Melanocyte of skin (primary cell): Measurements from ENCODE around the genes KCNK16, TSPO2 and PGC.

- CAGE, long polyA plus RNA, 2 experiments, result no peak in any of the 2 experiments
Observed at GRCh38 chr6:39322452-39322737, at the start of gene KCNK16. KCNK16 (minus strand) TSS chr6:39322702.

DNA sequence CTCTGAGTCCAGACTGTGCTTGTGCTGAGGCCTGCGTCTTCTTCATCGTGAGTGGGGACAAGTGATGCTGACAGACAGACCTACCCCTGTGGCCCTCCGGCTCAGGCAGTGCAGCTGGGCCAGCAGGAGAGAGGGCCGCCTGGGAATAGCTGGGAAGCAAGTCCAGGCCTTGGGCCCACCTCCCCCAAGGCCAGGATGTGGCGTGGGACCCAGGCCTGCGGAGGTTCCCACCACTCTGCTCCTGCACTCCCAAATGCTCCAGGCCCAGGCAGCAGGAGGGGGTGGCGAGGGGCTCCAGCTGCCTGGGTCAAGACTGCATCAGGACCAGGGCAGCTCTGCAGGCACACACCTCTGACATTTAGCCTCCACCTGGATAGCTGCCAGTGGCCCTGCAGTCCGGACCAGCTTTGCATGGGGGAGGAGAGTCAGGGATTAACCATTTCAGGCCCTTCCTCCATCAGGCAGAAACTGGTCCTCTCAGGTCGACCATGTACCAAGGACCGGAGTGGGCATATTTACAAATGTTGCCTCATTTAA lies 38.3 kb downstream of the DAAM2 start:
- CAGE, long polyA plus RNA, 2 experiments, result no peak in any of the 2 experiments

DNA sequence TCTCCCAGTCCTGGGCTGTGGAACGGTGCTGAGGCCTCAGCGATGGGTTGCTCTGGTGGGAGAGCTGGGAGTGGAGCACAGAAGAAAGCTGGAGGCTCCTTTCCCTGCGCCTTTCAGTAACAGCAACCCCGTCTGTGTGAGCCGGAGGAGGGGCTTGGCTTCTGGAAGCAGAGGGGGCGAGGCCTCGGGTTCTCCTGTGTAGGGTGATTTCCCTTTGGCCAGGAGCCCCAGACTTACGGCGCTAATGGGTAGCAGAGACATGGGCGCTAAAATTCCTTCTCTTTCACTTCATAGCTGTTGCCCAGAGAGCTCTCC lies 55.0 kb downstream of the DAAM2 start:
- CAGE, long polyA plus RNA, 2 experiments, result no peak in any of the 2 experiments

- CAGE, long polyA plus RNA, 2 experiments, result no peak in any of the 2 experiments
Observed at GRCh38 chr6:39870303-39870570, 64.0 kb downstream of the MOCS1 start.

DNA sequence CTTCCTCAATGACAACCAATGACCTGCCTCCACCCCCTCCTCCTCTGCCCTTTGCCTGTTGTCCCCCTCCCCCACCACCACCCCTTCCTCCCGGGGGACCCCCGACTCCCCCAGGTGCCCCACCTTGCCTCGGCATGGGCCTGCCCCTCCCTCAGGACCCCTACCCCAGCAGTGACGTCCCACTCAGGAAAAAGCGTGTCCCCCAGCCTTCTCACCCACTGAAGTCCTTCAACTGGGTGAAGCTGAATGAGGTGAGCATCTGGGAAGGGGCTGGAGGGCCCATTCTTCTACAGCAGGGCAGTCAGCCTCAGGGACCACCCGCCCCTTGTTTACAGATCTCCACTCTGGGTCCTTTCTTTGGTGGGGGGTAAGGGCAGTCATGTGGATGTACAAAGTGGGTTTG lies 55.0 kb downstream of the MOCS1 start:
- CAGE, long polyA plus RNA, 2 experiments, result no peak in any of the 2 experiments

- CAGE, long polyA plus RNA, 2 experiments, result no peak in any of the 2 experiments
Observed at GRCh38 chr6:40276174-40276575, 311.0 kb downstream of the LRFN2 start.

- CAGE, long polyA plus RNA, 2 experiments, result no peak in any of the 2 experiments
Observed at GRCh38 chr6:40523697-40524224, 63.4 kb downstream of the LRFN2 start.

DNA sequence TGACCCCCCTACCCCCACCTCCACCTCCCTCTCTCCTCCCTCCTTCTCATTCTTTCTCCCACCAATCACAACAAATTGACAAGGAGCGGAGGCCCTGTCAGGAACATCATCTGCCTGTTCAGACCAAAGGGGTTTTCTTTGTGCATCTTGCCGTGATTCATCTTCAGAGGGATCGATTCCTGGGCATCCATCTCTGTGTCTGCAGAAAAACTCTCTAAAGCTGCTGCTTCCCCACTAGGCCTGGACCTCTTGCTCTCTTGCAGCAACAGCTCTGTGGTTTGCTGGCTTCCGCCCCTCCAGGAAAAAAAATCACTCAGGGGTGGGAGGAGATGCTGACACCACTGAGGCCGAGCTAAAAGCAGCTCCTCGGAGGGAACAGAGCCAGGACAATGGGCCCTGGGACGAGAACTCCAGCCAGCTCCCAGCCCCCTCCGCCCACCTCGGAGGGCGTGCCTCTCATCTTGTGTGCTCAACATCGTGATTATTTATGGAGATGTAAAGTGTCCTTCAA lies 53.3 kb upstream of the LRFN2 start:
- CAGE, long polyA plus RNA, 2 experiments, result no peak in any of the 2 experiments

DNA sequence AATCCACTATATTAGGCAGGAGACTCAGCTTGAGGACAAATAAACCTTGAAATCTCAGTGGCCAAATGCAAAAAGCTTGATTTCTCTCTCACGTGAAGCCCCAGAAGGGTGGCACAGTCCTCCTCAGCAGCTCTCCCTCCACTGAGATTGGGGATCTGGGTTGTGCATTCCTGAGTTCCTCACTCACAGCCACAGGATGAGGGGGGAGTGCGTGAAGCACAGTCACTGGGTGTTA lies 192.1 kb upstream of the LRFN2 start:
- CAGE, long polyA plus RNA, 2 experiments, result no peak in any of the 2 experiments

- CAGE, long polyA plus RNA, 2 experiments, result no peak in any of the 2 experiments
Observed at GRCh38 chr6:41038258-41038541, 821 bp downstream of the UNC5CL start.

DNA sequence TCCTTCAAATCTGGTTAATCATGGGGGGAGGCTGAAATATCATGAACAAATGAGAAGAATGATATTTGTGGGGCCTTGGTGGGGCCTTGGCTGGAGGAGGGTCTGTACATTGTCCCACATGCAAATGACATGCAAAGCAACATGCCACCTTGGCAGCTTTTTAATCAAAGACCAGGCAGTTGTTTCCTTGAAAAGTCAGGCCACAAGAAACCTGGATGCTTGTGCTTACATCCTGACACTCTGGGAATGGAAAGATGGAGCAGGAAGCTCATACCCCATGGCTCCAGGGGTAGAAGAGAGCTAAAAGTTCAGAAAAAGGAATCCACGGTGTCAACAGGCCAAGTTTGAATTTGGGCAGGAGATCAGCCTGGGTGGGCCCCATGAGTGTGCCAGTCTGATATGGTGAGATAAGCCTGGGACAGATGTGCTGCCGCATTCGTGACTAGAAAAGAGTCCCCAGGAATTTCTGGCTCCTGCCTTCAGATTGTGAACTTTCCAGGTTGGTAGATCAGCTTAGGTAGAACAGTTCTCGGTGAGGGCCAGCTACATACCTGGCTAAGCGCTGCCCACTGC lies at the start of gene TSPO2:
TSS of gene TSPO2 (plus strand) at position 421 of the 573 bp plus-strand sequence.
- CAGE, long polyA plus RNA, 2 experiments, result no peak in any of the 2 experiments

- CAGE, long polyA plus RNA, 2 experiments, result no peak in any of the 2 experiments
Observed at GRCh38 chr6:41080443-41081238, 7.9 kb downstream of the NFYA start.

- CAGE, long polyA plus RNA, 2 experiments, result no peak in any of the 2 experiments
Observed at GRCh38 chr6:41092708-41093158, 20.0 kb downstream of the NFYA start.

- CAGE, long polyA plus RNA, 2 experiments, result no peak in any of the 2 experiments
Observed at GRCh38 chr6:41201421-41202217, 670 bp upstream of the TREML2 start.

DNA sequence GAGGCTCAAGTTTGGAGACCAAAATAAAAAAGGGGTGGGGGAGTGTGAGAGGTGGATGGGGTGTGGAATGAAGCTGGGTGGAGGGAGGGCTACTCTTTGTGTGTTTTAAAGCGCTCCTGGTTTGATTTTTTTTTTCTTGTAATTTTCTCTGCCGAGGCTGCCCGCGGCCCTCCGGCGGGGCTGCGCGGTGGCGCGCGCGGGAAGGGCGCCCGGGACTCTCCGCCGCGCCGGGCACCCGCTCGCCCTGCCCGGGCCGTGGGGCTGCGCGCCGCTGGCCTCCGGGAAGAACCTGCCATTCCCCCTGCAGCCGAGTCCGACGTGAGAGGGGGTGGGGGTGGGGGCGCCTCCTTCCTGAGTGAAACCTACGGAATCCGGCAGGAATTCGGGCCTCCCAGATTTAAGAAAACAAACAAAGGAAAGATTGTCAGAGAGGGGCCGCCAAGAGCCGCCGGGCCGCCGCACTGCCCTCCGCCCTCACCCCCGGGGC lies 42.5 kb upstream of the FOXP4 start:
- CAGE, long polyA plus RNA, 2 experiments, result no peak in any of the 2 experiments

GRCh38 chr6:41504219-41505079 lies 41.7 kb upstream of the FOXP4 start:
- CAGE, long polyA plus RNA, 2 experiments, result no peak in any of the 2 experiments

- CAGE, long polyA plus RNA, 2 experiments, result no peak in any of the 2 experiments
Observed at GRCh38 chr6:41527896-41528588, 18.1 kb upstream of the FOXP4 start.

DNA sequence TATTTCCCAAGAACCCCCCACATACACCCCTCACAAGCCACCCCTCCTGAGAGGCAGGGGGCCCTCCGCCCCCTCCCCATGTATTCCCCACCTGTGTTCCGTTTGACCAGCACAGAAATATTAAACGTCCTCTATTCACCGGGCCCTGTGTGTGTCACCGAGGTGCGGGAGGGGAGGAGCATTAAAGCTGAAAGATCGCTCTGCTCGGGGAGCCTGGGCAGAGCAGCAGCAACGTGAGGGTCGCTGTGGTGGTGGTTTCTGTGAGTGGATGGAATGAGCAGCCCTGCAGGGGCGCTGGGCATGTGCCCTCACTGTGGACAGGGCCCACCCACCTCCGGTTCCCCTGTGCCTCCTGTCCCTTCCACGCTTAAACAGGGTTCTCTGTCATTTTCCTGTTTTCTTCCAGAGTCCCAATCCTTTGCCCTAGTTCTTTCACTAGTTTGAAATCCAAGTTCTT lies 37.8 kb upstream of the MDFI start:
- CAGE, long polyA plus RNA, 2 experiments, result no peak in any of the 2 experiments

- CAGE, long polyA plus RNA, 2 experiments, result no peak in any of the 2 experiments
Observed at GRCh38 chr6:41655812-41656178, 17.5 kb downstream of the MDFI start.

- CAGE, long polyA plus RNA, 2 experiments, result no peak in any of the 2 experiments
Observed at GRCh38 chr6:41746864-41747757, at the start of gene PGC. PGC (minus strand) TSS chr6:41747397.